ENCODE measurements around the gene PLA2G2C.

DNA sequence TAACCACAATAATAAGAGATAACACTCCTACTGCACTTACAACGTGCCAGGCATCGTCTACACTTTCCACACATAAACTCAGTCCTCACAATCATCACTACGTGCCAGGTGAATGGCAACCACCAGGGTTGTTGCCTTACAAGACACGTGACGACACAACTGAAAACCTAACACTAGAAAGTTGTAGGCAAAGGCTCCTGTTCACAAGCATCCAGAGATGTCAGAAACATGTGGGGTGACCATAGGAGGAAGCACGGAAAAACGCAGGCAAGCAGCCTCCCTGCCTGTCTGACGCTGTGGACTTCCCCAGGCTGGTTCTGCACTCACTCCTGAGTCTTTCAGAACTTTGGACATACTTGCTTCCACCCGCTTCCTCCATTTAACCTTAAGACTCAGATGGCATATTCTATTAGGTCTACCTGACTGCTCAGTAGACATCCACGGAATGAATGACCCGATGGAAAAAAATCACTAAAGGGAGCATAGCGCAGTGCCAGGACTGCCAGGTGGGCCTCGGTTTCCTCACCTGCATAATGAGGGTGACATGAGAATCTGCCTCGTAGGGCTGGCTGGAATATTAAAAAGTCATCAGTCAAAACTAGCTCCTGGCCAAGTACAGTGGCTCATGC, 6.9 kb downstream of the CAPZB start:
- RRBS, result no CpG with 5 or more reads among the region's 14 CpGs

DNA sequence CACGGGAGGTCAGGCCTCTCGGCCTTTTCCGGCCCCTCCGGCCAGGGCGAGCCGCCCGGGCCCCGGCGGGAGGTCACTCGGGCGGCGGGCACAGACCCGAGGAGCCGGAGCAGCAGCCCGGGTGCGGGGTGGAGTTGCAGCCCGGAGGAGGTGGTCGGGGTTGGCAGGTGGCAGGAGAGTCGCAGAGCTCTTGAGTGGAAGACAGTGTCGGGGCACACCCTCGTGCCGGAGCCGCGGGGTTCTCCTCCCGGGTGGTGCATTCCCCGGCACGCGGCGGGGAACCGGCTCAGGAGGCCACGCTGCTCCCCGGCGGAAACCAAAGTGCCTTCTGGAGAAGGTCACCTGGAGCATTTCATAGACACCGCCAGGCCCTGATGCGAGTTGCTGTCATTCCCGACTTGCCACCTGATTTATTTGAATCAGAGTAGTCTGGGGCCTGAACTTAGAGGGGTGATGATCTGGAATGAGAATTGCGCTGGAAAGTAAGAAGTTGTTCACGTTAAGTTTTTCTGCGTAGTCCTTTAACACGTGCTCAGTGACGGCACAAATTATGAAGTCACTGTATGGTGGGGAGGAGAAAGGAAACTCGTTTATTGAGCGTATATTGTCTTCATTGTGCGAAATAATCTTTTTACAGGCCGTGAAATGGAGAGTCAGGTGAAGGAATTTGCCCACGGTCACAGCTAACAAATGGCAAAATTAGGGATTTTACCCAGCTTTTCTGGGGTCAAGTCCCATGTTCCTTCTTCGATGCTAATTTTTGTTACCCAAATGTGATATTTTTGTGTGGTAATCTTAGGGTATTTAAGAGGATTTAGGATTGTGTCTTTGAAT, 635 bp downstream of the MICOS10 start:
- RRBS, result 2% methylated on average over 15 of the region's 47 CpGs

DNA sequence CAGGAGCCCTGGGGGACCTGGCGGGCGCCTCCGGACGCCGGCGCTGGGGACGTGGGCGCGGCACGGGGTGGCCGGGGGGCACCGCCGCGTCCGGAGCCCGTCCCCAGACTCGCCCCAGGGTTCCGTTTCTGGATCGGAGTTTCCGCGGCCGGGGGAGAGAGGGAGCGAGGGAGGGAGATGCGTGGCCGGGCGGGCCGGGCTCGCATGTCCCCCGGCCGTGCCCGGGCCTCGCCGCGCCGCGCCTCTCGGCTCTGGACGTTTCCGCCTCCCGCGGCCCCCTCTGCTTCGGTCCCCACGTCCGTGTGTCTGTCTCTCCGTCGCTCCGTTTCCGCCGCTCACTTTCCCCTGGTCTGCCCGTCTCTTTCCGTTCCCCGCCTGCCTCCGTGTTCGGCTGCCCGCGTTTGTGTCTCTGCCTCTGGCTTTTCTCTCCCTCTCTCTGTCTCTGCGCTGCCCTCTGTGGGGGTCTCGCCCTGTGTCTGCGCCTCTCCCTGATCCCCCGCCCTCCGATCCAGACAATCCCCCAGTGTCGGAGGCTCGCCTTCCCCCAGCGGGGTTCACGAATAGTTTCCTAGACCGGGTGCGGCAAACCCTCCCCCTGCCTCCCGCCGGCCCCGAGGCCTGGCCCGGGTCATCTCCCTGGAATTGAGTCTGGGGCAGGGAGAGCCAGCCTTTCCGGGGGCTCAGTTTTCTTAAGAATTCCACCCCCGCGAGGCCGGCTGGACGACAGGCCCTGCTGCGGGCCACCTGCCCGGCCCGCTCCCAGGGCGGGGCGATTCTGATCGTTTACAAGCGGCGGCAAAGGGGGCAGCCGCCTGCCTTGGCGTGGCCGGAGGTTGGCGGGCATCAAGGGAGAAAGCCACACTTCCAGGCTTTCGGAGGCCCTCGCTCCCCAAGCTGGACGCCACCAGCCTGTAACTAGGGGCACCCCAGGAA, 746 bp downstream of the NBL1 start:
- RRBS, result 16% methylated on average over 17 of the region's 91 CpGs

DNA sequence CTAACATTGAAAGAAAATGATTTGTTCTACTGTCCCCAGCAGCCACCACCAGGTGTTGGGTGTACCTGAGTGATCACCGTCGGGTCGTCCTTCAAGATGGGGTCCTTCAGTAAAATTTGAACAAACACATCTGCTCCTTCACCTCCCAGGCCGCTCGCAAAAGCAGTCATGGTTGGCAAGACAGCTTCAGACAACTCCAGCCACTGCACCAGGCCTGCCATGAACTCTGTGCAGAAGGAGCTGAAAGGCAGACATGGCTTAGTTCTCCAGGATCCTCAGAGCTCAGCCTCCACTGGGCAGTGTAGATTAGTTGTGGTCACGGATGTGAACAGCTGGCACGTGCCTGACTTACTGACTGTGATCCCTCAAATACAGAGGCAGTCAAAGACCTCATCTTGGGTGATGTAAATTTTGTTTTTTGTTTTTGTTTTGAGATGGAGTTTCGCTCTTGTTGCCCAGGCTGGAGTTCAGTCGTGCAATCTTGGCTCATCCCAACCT, 28.4 kb downstream of the TMCO4 start:
- RRBS, result no CpG with 5 or more reads among the region's 9 CpGs

- RRBS, result no CpG with 5 or more reads among the region's 16 CpGs
These were observed 2.0 kb downstream of the RNF186 start for GRCh38 chr1:19812835-19813764.

DNA sequence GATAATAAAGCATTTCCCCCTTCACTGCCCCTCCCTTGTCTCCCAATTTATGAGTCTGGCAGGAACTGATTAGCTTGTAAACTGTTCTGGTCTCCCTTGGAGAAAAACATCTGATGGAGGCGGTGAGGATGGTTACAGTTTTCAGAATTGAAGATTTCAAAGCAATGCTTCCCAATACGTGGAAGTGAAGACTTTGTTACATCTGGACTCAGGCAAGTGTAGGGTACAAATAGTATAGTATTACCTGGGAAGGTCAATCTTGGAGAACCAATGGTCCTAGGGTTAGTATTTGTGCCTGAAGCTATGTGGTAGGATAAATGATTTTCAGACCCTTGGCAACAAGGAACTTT, 20.9 kb upstream of the OTUD3 start:
- RRBS, result no CpG with 5 or more reads among the region's 2 CpGs

- RRBS, result no CpG with 5 or more reads among the region's 1 CpG
These were observed 28.8 kb upstream of the PLA2G2A start for GRCh38 chr1:20008307-20008605.

- RRBS, result no CpG with 5 or more reads among the region's 9 CpGs
These were observed 13.2 kb downstream of the PLA2G5 start for GRCh38 chr1:20083048-20083784.

- RRBS, result no CpG with 5 or more reads among the region's 3 CpGs
These were observed 10.7 kb downstream of the PLA2G2D start for GRCh38 chr1:20108576-20109092.

DNA sequence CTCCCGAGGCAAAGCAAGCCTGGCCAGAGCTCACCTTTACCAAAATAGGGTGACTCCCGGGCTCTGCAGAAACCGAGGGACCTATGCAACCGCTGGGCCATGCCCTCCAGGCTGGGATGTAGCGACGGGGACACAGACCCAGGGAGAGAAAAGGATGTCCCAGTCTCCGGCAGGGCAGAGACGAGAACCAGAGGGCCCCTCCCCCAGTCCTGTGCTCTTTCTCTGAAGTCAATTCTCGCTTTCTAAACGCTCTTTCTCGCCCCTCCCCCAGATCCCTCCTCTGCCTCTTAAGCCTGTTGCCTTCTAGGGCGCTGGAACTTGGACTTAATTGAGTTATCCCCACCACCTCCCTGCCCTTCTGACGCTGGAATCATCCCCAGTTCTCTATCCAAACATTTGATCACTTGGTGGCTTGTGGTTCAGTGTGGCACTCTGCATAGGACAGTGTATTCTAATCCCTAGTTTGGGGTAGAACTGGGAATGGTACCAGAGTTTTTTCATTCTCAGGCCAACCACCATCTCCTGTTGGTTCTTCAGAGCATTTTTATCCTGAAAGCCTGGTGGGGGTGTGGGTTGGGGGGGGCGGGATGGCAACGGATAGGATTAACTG, at the start of gene PLA2G2C:
Gene PLA2G2C (minus strand): TSS at position 193 of the 610 bp plus-strand sequence.
- RRBS, result 57% methylated on average over 3 of the region's 15 CpGs

DNA sequence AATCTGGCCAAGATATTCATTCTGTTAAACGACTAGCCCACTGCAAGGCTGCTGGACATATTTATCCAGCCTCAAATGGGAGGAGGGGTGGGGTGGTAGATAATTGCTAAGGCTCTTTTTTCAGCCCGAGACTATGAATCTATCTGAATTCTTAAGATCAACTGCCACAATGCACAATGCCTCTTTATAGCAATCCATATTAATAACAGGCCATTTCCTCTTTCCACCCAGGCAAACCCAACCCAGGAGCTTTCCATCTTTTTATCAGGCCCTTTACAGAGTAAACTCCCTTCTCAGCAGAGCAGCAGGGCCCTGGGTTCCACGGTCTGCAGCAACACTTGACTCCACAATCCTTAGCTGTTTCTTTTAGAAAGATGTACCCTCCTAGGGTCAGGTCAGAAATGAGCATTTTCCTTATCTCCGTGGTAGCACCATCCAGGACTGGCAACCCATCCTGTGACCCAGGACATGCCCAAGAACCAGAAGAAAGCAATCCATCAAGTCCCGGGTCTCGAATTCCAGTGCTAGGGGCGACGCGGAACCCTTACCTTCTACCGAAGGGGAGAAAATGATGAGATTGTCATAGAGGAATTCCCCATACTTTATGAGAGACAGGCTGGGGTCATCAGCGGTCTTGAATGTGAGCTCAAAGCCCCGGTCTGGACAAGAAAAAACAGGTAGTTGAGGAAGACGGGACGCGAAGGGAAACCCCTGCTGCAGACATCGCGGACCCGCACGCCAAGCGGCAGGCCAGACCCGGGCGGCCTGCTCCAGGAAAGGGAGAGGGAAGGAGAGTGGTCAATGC, 634 bp downstream of the DDOST start:
- RRBS, result 25% methylated on average over 1 of the region's 22 CpGs

- RRBS, result no CpG with 5 or more reads among the region's 7 CpGs
These were observed 6.8 kb downstream of the HP1BP3 start for GRCh38 chr1:20780221-20780722.

DNA sequence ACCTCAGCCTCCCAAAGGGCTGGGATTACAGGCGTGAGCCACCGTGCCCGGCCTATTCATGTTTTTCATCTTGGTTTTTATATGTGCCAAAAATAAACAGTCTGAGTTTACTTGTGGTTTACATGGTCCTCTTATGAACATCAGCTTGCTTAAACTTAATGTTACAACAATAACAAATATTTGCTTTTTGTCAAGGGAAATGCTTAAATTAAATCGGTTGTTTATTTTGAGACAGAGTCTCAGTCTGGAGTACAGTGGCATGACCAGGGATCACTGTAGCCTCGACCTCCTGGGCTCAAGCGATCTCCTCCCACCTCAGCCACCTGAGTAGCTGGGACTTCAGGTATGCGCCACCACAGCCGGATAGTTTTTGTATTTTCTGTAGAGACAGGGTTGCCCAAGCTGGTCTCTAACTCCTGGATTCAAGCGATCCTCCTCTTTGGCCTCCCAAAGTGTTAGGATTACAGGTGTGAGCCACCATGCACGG, 2.3 kb downstream of the HP1BP3 start:
- RRBS, result no CpG with 5 or more reads among the region's 10 CpGs

DNA sequence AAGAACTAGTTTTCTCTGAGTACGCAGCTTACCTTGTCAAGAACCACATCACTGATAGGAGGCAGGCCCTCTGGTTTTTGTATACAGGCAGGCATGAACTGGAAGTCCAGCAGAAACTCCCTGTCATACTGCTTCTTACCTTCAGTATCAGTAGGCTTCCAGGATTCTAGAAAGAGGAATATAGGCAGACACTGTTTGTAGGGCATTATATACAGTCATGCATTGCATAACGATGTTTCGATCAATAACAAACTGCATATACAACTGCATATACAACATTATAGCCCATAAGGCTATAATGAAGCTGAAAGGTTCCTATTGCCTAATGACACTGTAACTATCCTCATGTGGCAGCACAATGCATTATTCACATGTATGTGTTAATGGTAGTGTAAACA, 108.2 kb upstream of the HP1BP3 start:
- RRBS, result no CpG with 5 or more reads among the region's 3 CpGs

- RRBS, result no CpG with 5 or more reads among the region's 3 CpGs
These were observed 190.8 kb downstream of the EIF4G3 start for GRCh38 chr1:20985792-20986419.

DNA sequence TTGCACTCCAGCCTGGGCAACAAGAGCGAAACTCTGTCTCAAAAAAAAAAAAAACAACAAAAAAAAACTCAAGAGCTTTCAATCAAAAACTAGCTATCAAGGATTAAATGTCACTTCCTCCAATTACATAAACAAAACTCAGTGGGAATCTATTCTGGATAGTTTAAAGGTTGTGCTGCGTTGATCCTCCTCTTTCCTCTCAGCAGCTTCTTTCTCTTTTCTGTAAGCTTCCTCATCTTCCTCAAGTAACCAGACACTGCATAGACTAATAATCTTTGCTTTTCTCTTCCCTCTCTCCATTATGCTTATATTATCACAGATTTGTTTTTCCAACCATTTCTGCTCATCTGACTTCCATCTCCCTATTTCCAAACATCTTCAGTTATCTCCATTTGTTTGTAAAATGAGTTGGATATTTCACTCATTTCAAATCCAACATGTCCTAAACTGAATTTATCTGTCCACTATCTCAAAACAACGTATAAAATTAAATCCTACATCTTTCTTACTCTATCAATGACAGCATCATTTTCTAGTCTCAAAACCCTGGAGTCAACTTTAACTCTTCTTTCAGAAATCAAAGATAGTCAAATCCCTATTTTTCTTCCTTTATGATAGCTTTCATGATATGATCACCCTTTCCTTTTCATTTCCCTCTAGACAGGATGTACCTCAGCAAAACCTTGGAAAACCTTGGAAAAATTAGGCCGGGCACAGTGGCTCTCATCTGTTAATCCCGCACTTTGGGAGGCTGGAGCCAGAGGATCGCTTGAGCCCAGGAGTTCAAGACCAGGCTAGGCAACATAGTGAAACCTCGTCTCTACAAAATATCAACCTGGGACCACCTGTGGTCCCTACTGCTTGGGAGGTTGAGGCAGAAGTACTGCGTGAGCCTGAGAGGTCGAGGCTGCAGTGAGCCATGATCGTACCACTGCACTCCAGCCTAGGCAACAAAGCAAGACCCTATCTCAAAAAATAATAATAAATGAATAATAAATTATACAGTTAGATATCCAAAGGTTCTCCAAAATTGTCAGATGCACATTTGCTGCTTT, 20.3 kb downstream of the EIF4G3 start:
- RRBS, result no CpG with 5 or more reads among the region's 10 CpGs

- RRBS, result no CpG with 5 or more reads among the region's 13 CpGs
These were observed 1.9 kb downstream of the EIF4G3 start for GRCh38 chr1:21174582-21175342.

- RRBS, result 84% methylated on average over 5 of the region's 12 CpGs
These were observed 34.5 kb downstream of the ECE1 start for GRCh38 chr1:21255810-21256190.

DNA sequence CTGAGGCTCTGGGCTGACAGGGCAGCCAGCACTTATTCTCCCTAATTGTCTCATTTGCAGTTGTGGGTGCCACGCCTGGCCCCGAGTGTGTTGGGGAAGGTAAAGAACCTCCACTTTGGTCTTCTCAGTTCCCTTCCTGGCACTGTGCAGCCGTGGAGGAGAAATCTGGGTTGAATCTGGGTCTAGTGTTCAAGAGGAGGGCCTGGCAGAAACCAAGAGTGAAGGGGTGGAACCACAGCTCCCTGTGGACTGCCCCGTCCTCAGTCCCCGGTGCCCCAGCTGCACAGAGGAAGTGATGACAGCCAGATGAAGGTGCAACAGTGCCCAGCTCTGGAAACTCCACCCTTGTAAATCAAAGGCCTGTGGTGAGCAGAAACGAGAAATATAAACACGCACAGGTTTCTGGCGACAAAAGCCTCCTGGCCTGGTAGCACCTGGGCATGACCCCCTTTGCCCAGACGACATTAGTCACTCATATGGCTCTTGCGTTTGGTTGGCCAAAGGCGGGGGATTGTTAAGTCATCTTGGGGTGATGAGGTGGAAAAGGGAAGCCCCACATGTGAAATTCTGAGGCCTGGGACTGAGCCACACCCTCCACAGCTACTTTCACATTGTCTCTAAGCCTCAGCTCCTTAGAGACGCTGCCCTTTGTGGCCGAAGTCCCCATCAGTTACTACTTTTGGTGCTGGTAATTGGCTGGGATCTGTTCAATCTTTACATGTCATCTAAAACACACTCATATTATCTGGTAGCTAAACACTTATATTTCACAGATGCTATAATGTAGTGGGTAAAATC, 4.2 kb upstream of the ECE1 start:
- RRBS, result no CpG with 5 or more reads among the region's 13 CpGs

GRCh38 chr1:21331950-21332606, 41.8 kb upstream of the ECE1 start:
- RRBS, result no CpG with 5 or more reads among the region's 6 CpGs

Data from Jurkat, Clone E6-1 (cell line).